Thyroid gland (tissue), 7 donors: ENCODE data around the genes MRPL24, PRCC and PEAR1.

GRCh38 chr1:156497524-156498671 lies 2.7 kb downstream of the MEF2D start:
- PRO-cap, 2 experiments: peak in 2 of 2 experiments; most common plus-strand start chr1:156498257 (in 2)
- RAMPAGE, long total RNA, 5 experiments: no peak in any of the 5 experiments

GRCh38 chr1:156572037-156572420 lies 336 bp downstream of the IQGAP3 start:
- PRO-cap, 2 experiments: no peak in any of the 2 experiments
- RAMPAGE, long total RNA, 5 experiments: no peak in any of the 5 experiments

DNA sequence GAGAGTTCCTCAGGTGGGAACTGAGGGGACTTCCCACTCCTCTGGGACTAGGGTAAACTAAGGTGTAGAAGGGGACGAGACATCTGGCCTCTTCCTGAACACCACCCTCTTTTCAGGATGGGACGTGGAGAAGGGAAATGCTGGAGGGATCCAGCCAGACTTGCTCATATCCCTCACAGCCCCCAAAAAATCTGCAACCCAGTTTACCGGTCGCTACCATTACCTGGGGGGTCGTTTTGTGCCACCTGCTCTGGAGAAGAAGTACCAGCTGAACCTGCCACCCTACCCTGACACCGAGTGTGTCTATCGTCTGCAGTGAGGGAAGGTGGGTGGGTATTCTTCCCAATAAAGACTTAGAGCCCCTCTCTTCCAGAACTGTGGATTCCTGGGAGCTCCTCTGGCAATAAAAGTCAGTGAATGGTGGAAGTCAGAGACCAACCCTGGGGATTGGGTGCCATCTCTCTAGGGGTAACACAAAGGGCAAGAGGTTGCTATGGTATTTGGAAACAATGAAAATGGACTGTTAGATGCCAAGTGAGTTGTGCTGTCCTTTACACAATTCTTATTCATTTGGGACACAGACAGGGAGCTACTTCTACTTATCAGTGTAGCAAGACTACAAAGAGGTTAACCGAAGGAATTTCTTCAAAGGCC lies 2.3 kb downstream of the NAXE start:
- PRO-cap, 2 experiments: no peak in any of the 2 experiments
- RAMPAGE, long total RNA, 5 experiments: no peak in any of the 5 experiments

GRCh38 chr1:156607979-156608591 lies 11.1 kb upstream of the HAPLN2 start:
- PRO-cap, 2 experiments: no peak in any of the 2 experiments
- RAMPAGE, long total RNA, 5 experiments: no peak in any of the 5 experiments

DNA sequence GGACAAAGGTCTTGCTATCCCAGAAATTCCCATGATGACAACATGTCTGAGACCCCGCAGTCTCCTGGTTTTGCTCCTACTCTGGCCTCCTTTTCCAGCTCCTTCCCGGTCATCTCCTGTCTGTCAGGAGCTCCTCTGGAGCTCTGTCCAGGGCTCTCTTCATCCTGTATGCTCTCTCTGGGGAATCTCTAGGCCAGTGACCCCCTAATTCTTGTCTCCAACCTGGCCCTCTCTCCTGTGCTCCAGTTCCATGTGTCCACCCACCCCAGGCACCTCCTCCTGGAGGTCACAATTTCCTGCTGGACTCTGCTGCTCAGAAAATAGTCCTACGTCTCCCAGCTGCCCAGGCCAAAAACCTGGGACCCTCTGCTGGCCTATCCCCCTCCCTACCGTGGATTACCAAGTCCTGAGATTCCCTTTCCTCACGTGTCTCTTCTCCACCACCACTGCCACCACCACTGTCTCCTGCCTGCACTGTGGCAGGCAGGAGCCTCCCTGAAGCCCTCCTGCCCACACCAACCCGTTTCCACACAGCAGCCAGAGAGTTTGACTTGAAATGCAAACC lies 11.7 kb downstream of the NES start:
- PRO-cap, 2 experiments: no peak in any of the 2 experiments
- RAMPAGE, long total RNA, 5 experiments: no peak in any of the 5 experiments

- PRO-cap, 2 experiments: peak in 1 of 2 experiments; most common plus-strand start chr1:156675719 (in 1); most common minus-strand start chr1:156675571 (in 1)
- RAMPAGE, long total RNA, 5 experiments: no peak in any of the 5 experiments
Measured at GRCh38 chr1:156675429-156676281, 1.6 kb downstream of the NES start.

DNA sequence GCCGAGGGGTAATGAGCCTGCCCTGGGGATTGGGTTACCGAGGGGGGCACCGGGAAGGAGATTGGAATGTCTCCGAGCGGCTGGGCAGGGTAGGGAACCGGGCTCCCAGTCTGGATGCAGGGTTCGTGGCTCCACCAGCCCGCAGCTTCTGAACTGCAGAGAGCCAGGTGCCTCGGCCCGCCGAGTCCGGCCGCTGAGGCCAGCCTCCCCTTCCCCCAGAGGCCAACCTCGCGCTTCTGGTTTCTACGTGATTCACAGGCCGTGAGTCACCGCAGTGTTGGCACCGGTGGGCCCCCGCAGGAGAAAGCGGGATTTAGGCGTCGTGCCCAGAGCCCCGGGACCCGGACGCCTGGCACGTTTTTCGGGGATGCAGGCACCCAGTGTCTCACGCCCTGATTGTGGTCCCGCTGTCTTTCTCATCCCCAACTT lies 475 bp downstream of the CRABP2 start:
- PRO-cap, 2 experiments: peak in 2 of 2 experiments; most common plus-strand start position 274 of the sequence (in 1); most common minus-strand start position 150 of the sequence (in 1)
- RAMPAGE, long total RNA, 5 experiments: no peak in any of the 5 experiments

DNA sequence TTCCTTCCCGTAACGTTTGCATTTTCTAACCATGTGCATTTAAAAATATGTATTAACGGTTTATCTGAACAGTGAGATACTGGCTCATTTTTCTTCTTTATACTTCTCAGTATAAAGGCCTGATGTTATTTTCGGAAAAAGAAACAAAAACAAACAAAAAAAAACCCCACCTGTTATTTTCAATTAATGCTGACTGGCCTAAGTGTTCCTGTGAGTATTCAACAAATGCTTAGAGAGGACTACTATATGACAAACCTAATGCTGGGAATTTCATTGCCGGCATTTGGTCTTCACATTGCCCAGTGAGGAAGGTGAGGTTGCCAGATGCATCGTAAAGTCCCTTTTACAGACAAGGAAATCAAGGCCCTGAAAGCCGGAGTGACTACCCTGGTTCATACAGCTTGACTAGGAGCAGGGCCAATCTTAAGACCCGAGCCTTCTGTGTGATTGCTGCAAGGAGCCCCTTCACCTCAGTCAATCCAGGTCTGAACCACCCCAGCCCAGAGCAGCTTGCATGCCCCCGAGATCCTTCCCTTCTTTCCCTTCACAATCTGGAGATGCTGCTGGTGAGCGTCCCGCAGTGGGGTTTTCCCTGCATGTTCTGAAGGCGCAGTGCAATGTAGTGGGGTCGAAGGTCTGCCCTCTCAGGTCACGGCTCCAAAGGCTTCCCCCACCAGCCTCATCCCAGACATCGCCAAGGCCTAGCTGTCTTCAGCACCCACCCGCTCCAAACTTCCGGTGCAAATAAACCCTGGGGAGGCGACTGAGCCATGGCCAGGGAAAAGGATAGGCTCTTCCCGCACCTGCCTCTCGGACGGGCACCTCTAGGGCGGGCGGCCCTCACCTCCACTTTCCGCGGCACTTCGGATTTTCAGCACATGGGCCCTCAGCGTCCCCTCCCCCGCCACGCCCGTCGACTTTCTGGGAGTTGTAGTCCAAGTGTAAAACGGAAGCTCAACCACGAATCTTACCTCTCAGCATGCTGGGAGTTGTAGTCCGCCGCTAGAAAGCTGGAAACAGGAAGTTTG lies at the start of gene MRPL24:
Gene MRPL24, minus strand, starts transcription at position 880 of the 1,028 bp plus-strand sequence.
- PRO-cap, 2 experiments: peak in 2 of 2 experiments; most common minus-strand start position 853 of the sequence (in 1)
- RAMPAGE, long total RNA, 5 experiments: start-site peak on the minus strand in 4 of 5 experiments, centred at positions 884 to 896 of the sequence, 246 to 736 reads per replicate

DNA sequence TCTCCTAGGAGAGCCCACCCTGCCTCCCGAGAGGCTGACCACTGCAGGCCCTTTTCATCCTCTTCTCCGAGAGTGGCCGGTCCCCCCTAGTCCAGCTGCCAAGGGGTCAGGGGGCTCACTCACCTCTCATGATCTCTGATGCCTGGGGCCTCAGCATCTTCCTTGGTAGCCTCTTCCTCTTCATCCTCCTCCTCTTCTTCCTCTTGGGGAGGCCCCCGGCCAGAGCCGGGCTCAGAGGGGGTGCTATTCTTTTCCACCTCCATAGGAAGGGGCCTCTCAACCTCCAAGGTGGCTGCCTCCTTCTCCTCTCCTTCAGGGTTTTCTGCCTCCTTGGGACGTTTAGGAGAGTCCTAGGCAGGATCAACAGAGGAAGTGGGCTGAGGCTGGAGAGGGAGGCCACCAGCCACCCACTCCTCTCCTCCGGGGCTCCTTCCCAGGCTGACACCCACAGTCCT lies 2.7 kb upstream of the MRPL24 start:
- PRO-cap, 2 experiments: no peak in any of the 2 experiments
- RAMPAGE, long total RNA, 5 experiments: no peak in any of the 5 experiments

DNA sequence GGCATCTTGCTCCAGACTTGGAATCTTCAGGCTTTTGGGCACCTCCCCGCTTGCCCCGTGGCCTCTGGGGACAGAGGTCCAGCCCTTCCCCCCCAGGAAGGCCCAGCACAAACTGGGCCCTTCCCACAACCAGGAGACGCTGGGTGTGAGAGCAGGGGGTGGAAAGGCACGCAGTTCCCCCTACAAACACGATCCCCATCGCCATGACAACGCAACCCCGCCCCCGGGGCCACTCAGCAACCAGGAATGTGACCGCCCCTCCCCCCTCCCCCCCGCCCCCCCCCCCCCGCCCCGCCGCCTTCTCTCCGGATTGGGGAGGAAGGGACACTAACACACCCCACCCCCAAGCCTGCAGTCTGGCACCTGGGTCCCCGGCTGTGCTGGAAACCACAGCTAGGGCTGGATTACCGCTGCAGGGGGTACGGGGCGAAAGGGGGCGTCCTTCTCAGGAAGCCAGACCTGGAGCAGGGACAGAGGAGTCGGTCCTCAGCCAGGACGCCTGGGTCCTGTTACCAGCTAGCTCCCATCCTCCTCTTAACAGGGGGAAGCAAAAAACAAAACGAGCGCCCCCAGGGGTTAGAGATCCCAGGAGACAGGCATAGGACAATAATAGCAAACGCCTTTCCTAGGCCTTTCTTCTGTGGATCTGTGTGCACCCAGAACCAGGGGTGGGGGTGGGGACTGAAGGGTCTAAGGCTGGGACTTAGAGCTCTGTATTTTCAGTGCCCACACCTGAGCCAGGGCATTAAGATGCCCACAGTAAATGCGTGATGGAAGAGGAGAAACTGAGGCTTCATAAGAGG lies 4.3 kb downstream of the HDGF start:
- PRO-cap, 2 experiments: peak in 2 of 2 experiments; most common plus-strand start position 354 of the sequence (in 2); most common minus-strand start position 147 of the sequence (in 1)
- RAMPAGE, long total RNA, 5 experiments: no peak in any of the 5 experiments

- PRO-cap, 2 experiments: peak in 1 of 2 experiments; most common plus-strand start chr1:156750894 (in 1); most common minus-strand start chr1:156750838 (in 1)
- RAMPAGE, long total RNA, 5 experiments: no peak in any of the 5 experiments
Measured at GRCh38 chr1:156750711-156750961, 839 bp downstream of the HDGF start.

DNA sequence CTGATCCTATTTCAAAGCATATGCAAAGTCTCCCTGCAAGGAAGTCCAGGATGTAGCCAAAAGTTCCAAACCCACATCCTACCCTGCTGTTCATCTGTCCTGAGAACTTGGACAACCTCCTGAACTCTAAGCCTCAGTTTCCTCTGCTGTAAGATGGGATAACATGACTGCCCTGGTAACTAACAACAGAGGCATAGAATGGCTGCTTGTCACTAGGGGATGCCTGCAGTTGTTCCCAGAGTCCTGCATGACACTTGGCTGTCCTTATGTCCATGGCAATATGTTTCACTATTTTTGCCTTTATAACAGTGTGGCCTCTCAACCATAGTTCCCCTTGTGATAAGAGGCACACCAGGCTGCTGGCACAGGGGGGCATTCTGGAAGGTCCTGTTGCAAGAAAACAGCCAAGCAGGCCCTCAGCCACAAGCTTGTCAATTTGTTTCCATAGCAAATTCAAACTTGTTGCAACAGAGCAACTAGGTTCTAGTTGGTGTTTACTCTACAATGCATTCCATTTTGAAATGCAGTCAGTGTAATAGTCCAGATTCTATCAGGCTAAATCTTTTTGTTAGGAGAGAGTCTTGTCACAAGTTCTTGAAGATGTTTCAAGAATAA lies 1.5 kb upstream of the HDGF start:
- PRO-cap, 2 experiments: no peak in any of the 2 experiments
- RAMPAGE, long total RNA, 5 experiments: no peak in any of the 5 experiments

- PRO-cap, 2 experiments: peak in 2 of 2 experiments; most common plus-strand start chr1:156767500 (in 1); most common minus-strand start chr1:156767161 (in 2)
- RAMPAGE, long total RNA, 5 experiments: start-site peak on the plus strand in 2 of 5 experiments, at chr1:156767527-156767556 at its widest, 79 to 107 reads per replicate
Measured at GRCh38 chr1:156767023-156767719, at the start of gene PRCC. Gene PRCC (plus strand): TSS chr1:156767535.

GRCh38 chr1:156768387-156769059 lies 1.2 kb downstream of the PRCC start:
- PRO-cap, 2 experiments: no peak in any of the 2 experiments
- RAMPAGE, long total RNA, 5 experiments: no peak in any of the 5 experiments

- PRO-cap, 2 experiments: no peak in any of the 2 experiments
- RAMPAGE, long total RNA, 5 experiments: no peak in any of the 5 experiments
Measured at GRCh38 chr1:156791420-156791896, 24.1 kb downstream of the PRCC start.

- PRO-cap, 2 experiments: no peak in any of the 2 experiments
- RAMPAGE, long total RNA, 5 experiments: no peak in any of the 5 experiments
Measured at GRCh38 chr1:156806587-156806943, 10.1 kb downstream of the SH2D2A start.

DNA sequence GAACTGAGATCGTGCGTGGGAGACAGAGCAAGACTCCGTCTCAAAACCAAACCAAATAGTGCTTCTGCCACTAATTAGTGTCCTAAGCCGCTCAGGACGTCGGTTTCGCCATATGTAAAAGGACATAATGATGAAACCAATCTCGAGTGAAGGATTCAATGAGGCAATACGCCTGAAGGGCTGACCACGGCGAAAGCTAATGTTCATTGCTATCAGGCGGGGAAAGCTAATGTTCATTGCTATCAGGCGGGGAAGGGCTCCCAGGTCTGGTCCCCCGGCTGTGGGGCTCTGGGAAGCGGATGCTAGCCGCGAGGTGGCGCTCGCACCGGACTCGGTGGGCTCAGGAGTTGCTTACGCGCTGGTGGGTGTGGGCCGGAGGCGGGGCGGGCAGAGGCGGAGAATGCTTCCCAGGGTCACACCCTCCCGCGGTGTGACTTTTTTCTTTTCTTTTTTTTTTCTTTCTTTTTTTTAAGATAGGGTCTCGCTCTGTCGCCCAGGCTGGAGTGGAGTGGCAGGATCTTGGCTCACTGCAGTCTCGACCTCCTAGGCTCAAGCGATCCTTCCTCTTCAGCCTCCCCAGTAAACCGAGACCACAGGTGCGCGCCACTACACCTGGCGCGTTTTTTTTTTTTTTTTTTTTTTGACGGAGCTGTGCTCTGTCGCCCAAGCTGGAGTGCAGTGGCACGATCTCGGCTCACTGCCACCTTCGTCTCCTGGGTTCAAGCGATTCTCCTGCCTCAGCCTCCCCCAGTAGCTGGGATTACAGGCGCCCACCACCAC lies 1.2 kb upstream of the PEAR1 start:
- PRO-cap, 2 experiments: peak in 2 of 2 experiments; most common plus-strand start position 390 of the sequence (in 1); most common minus-strand start position 198 of the sequence (in 1)
- RAMPAGE, long total RNA, 5 experiments: no peak in any of the 5 experiments

GRCh38 chr1:156893322-156894515 lies at the start of gene PEAR1:
Gene PEAR1 (plus strand): TSS chr1:156893718.
- PRO-cap, 2 experiments: peak in 2 of 2 experiments; most common plus-strand start chr1:156893720 (in 2); most common minus-strand start chr1:156893549 (in 1)
- RAMPAGE, long total RNA, 5 experiments: start-site peak on the plus strand in 5 of 5 experiments, at chr1:156893701-156893729 at its widest, 52 to 219 reads per replicate

GRCh38 chr1:156914399-156915070 lies 5.9 kb upstream of the LRRC71 start:
- PRO-cap, 2 experiments: no peak in any of the 2 experiments
- RAMPAGE, long total RNA, 5 experiments: no peak in any of the 5 experiments

DNA sequence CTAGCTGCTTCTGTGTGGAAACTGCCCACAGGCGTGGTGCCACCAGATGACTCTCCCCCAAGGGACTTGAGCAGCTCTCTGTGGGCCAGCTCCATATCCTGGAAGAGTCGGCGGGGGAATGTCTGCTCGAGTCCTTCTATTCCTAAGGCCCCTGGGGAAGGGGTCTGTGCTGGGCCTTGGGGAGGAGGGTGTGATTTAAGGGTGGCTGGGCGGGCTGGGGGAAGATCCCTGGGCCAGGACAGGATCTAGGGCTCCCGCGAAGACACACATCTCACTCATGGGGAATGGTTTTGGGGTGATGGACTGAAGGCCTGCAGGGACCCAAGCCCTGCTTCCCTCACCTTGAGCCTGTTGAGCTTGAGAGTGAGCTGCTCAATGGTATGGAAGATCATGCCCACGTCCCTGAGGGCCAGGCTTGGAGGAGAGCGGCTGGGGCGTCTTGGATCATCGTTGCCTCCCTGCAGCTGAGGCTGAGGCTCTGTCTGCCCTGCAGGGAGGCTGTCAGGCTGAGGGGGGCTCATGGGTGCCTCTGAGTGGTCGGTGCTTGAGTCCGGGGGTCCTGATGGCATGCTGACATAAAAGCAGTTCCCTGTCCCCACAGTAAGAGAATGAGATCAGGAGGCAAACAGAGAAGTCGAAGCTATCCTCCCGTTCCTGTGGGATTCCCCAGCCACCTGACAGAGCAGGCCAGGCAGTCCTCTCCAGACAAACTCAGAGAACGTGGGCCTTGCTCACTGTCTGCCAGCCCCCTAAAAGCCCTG lies 16.7 kb downstream of the LRRC71 start:
- PRO-cap, 2 experiments: no peak in any of the 2 experiments
- RAMPAGE, long total RNA, 5 experiments: no peak in any of the 5 experiments